Mammary microvascular endothelial cell (primary cell): Measurements from ENCODE around the genes SEL1L3, ARAP2 and RELL1.

DNA sequence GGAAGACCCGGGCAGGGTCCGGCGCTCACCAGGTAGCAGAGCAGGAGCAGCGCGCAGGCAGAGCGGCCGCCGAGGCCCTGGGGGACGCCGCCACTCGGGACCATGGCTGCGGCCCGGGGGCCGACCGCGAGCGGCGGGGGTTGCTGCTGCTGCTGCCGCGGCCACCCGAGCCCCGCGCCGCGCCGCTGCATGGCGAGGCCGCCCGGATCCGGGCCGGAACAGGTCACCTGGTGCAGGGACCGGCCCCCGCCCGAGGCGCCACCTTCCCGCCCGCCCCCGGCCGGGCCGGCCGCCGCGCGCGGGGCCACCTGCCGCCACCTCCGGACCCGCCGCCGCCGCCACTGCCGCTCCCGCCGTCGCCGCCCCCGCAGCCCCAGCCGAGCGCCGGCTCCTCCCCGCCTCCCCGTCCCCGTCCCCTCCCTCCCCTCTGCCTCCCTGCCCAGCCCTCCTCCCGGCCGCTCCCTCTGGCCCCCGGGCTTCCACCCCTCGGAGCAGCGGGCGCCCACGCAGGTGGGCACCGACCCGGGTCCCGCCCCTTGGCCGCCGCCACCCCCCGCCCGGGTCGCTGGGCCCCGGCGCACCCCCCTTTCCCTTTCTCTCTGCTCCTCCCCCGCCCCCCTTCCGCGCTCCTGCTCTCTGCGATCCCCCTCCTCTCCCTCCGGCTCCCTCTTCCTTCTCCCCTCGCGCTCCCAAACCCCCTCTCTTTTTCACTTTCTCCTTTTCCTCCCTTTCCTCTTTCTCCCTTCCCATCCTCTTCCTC lies at the start of gene SEL1L3:
Gene SEL1L3, minus strand, starts transcription at position 343 of the 760 bp plus-strand sequence.
- RAMPAGE, long total RNA = no peak

GRCh38 chr4:26020097-26020716 lies 106.2 kb downstream of the SMIM20 start:
- RAMPAGE, long total RNA = no peak

GRCh38 chr4:26163294-26163796 lies 157.5 kb upstream of the RBPJ start:
- RAMPAGE, long total RNA = no peak

DNA sequence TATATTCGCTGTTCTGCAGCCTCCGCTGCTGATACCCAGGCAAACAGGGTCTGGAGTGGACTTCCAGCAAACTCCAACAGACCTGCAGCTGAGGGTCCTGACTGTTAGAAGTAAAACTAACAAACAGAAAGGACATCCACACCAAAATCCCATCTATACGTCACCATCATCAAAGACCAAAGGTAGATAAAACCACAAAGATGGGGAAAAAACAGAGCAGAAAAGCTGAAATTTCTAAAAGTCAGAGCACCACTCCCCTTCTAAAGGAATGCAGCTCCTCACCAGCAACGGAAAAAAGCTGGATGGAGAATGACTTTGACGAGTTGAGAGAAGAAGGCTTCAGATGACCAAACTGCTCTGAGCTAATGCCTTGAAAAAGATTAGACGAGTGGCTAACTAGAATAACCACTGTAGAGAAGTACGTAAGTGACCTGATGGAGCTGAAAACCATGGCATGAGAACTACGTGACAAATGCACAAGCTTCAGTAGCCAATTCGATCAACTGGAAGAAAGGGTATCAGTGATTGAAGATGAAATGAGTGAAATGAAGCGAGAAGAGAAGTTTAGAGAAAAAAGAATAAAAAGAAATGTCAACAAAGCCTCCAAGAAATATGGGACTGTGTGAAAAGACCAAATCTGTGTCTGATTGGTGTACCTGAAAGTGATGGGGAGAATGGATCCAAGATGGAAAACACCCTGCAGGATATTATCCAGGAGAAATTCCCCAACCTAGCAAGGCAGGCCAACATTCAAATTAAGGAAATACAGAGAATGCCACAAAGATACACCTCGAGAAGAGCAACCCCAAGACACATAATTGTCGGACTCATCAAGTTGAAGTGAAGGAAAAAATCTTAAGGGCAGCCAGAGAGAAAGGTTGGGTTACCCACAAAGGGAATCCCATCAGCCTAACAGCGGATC lies 111.1 kb downstream of the TBC1D19 start:
- RAMPAGE, long total RNA = no peak

DNA sequence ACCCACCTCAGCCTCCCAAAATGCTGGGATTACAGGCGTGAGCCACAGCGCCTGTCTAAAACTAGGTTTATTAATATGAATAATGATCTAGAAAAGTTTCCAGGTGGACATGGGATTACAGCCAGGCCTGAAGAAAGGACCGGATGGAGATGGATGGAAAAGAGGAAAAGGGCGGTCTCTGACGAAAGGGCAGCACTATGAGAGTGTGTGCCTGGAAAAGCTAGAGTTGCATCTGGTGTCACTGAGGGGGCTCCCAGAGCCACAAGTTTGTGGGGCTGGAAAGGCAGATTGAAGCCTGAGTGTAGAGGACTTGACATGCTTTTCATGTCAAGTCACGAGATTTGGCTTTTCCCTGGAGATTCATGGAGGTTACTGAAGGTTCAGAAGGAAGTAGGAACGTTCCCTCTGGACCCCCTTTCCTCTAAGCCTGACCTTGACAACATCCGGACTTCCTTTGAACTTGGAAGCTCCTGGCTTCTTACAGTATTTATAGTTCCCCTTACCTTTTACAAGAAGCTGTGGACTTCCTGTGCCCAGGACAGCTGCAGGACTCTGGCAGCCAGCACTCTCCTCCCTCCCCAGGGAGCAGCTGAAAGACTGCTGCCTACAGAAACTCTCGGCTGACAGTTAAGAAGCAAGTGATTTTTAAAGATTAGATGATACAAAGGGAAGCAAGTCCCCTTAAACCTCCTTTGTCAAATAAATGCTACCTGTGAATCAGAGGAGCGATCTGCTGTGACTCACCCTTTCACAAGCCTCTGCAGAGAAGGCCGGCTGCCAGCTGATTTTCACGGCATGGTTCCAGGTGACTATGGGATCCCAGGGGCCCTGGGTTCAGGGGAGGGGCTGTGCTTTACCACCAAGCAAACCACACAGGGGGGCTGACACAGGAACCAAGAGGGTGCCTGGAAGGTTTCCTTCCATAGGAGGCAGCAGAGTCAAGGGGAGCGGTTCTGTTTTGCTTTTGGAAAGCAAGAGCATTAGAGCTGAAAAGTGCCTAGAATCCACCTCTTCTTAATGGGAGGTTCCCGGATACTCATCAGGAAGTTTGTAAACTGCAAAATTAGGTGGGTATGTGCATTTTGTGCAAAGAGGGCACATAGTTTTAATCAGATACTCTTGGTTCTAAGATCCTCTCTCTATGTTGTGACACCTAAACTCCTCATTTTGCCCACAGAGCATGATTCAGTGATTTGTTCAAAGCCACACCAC lies 72.9 kb upstream of the STIM2 start:
- RAMPAGE, long total RNA = start-site peak on the plus strand centred at position 562 of the sequence, 95 bp wide, 13 and 8 reads in 2 replicates

DNA sequence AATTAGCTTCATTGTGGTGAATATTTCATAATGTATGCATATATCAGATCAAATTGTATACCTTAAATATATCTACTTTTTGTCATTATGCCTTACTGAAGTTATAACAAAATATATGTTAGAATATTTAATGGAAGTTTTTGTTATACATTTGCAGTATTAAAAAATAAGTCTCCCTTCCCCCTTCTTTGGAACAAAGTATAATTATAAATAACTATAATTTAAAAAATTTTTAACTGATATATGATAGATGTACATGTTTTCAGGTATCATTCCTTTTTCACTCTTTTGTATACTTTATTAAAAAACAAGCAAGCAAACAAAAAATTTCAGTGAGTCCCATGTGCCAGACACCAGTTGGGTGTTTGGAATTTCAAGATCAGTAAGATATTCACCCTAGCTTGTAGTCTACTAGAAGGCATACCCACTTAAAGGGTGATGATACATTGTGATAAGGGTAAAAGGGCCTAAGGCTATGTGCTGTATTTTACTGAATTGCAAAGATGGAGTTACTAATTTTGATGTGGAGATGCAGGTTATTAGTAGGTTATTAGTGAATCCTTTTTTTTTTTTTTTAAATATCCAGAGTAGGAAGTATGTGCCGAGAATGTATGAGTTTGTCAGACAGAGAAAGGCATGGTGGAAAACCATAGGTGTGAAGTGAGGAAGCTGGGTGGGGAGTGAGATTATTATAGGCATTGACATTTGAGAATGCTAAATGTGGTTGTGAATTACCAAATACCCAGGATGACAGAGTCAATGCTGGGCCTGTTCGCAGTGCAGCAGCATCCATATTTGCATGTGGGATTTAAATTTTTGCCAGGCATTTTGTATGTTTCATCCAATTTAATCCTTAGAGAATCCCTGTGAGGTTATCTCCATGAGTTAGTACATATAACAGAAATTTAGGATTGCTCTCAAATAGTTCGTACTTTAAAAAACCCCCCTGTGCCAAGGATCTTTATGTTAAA lies 10.0 kb downstream of the STIM2 start:
- RAMPAGE, long total RNA = no peak

GRCh38 chr4:27141110-27141603 lies 280.5 kb downstream of the STIM2 start:
- RAMPAGE, long total RNA = no peak

GRCh38 chr4:27696328-27696626 lies 835.6 kb downstream of the STIM2 start:
- RAMPAGE, long total RNA = no peak

- RAMPAGE, long total RNA = no peak
Measured at GRCh38 chr4:30031958-30032283, 688.2 kb upstream of the PCDH7 start.

DNA sequence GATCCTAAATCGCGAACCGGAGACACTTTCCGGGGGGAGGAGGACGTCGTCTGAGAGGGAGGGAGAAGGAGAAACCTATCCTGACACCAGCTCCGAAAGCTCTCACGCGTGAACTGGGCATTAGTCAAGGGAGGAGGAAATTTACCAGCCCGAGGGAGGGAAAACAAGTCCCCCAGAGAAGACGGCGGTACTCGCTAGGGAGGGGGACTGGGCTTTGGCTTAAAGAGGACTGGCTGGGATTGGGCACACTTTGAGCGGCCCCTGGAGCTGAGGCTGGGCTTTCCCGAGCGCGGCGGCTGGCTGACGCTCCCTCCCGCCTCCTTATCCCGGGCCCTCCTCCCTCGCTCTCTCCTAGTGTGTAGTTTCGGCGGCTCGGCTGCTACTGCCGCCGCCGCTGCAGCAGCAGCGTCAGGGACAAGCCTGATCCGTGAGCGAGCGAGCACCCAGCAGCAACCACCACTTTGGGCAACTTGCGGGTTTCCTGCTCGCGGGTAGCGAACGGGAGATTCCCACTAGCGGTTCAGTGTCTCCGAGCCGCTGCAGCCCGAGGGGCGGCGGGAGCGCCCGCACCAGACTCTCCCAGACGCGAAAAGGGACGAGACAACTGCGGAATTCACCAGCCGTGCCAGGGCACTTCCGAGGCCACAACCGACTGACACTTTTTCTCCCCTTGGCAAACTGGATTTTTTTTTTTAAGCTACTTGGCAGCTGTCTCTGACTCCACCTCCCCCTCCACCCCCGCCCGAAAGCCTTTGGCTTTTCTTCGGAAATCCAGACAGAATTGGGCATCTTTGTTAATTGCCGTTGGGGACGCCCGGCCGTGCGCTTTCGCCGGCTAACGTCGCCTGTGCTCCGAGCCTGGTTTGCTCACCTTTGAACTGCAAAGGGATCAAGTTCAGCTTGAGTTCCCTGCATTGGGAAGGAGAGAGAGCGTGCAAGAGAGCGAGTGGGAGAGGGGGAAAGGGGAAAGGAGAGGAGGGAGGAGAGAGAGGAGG lies 573 bp upstream of the PCDH7 start:
- RAMPAGE, long total RNA = no peak

GRCh38 chr4:36244237-36245193 lies at the start of gene ARAP2:
TSS of gene ARAP2 (minus strand) at chr4:36244514.
- RAMPAGE, long total RNA = no peak

- RAMPAGE, long total RNA = no peak
Measured at GRCh38 chr4:36310602-36311328, 29.3 kb downstream of the DTHD1 start.

DNA sequence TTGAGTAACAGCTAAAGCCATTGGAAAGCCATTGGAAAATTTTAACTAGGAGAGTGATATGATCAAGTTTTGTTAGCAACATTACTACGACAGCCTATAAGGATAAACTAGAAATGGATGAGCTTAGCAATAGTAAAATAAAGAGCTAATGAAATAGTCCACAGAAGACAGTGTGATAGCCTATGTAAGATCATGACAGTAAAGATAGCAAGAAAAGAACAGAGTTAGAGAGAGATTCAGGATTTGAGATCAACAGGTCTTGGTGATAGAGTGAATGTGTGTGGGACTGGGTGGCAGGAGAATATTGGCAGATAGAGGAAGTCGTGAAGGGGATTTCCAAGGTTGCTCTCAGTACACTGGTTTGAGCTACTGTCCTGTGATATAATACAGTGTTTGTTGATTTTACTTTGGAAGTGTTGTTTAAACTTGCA lies 44.0 kb downstream of the DTHD1 start:
- RAMPAGE, long total RNA = no peak

DNA sequence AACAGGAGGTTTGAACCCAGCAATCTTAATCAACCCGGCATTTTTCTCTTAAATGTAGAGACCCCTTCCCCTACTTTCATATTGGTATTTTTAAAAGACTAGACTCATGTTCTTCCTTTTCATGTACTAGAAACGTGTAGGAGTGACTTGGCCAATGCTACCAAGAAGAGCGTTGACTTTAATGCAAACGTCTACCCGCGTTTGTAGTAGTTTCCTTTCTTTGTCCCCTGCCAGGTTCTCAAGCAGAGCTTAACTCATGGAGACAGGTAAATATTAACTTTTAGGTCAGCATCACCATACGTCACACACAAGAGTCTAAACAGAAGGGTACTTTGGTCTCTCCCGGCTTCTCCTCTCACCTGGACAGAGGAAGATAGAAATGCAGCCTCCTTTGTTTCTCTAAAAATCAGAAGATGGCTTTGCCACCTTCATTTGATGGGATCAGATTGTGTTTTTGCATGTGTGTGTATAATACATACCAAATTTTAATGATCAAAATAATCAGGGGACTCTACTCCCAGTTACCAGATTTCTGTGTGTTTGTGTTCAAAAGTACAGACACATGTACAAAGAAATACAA lies 36.7 kb downstream of the C4orf19 start:
- RAMPAGE, long total RNA = no peak

DNA sequence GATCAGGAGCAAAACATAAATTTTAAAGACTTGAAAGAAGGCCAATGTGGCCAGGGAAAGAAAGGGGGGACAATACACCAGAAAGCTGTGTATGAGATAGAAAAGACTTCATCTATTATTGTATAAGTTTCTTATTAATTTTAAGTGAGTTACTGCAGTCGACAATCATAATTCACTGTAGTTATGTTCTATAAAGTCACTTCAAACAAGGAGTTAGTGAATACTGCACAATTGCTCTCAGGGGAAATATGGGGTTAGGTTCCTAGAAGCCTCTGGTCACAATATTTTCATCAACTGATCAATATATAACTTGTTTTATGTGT lies 107.7 kb downstream of the C4orf19 start:
- RAMPAGE, long total RNA = no peak

- RAMPAGE, long total RNA = no peak
Measured at GRCh38 chr4:37679089-37679738, 7.0 kb downstream of the RELL1 start.

DNA sequence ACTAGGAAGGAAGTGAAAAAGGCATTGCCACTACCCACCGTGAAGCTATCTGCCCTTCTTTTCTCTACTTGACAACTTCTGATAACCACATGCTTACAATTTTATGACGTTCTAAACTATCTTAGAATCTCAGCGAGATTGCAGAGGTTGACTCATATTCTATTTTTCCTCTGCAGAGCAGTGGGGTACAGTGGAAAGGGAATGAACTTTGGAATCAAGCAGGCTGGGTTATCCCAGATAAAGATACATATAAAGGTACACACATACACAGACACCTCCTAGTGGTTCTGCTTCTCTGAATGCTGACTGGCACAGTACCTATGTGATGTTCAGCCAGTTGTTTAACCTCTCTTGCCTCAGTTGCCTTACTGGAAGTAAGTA lies 3.1 kb downstream of the RELL1 start:
- RAMPAGE, long total RNA = no peak

DNA sequence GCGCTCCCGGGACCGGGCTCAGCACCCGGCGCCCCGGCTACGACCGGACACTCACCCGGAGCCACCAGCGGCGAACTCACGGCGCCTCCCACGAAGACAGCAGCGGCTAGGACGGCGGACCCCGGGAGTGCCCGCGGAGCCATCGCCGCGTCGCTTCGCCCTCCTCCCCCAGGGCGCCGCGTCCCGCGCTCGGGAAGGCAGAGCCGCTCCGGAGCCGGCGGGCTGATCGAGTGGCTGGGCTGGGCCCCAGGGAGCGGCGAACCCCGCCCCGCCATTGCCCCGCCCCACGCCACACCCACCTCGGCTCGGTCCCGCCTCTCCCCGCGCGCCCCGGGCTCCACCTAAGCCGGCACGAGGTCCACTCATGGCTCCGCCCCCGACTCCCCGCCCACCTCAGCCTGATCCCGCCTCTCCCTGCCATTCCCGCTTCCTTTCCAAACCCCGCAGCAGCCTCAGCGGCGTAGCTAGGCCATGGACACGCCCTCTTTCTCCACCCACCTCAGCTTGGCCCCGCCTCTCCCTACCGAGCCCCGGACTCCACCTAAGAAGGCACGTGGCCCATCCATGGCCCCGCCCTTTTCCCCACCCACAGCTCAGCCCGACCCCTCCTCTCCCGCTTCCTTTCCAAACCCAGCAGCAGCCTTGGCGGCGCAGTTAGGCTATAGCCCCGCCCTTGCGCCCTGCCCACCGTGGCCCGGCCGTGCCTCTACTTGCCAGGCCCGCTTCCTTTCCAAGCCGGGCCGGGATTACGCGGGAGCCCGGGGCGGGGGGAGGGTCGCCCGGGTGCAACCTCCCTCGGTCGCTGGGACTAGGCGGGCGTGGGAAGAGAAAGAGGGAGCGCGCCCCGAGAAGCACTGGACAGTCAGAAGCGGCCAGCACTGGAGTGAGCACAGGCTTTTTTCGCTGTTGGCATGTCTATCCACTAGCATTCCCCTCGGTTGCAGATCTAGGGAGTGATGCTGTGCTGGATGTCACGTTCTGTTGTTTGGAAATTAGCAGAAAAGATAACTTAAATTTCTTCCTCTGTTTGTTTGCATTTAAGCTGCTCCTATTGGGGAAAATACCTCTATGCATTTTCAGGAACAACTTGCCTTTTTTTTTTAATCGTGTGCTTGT lies at the start of gene RELL1:
Gene RELL1, minus strand, starts transcription at position 232 of the 1,116 bp plus-strand sequence.
- RAMPAGE, long total RNA = start-site peak on the minus strand centred at position 178 of the sequence, 112 bp wide, 1,719 and 1,848 reads in 2 replicates

DNA sequence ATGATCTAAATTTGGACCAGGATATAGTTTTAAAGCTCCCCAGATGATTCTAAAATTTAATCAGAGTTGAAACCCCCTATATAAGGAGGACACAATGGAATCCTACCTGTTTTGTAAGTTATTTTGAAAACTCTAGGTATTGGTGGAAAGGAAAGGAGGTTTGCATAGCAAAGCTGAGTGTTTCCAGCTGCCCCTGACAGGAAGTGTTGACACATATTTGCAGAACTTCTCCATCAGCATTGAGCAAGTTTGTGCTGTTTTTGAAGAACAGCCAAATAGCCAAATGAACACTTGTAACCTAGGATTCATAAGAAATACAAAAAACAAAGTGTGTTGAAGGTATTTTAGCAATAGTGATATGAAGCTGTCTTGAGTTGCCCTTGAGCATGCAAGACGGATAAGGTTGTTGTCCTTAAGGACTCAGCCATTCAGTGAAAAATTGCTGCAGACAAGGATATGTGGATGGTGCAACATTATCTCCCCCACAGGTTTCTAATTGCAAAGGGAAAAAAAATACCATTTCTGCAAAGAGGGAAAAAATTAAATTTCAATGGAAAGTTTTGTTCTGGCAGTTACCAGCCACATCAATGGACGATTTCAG lies 68.3 kb upstream of the PGM2 start:
- RAMPAGE, long total RNA = no peak

DNA sequence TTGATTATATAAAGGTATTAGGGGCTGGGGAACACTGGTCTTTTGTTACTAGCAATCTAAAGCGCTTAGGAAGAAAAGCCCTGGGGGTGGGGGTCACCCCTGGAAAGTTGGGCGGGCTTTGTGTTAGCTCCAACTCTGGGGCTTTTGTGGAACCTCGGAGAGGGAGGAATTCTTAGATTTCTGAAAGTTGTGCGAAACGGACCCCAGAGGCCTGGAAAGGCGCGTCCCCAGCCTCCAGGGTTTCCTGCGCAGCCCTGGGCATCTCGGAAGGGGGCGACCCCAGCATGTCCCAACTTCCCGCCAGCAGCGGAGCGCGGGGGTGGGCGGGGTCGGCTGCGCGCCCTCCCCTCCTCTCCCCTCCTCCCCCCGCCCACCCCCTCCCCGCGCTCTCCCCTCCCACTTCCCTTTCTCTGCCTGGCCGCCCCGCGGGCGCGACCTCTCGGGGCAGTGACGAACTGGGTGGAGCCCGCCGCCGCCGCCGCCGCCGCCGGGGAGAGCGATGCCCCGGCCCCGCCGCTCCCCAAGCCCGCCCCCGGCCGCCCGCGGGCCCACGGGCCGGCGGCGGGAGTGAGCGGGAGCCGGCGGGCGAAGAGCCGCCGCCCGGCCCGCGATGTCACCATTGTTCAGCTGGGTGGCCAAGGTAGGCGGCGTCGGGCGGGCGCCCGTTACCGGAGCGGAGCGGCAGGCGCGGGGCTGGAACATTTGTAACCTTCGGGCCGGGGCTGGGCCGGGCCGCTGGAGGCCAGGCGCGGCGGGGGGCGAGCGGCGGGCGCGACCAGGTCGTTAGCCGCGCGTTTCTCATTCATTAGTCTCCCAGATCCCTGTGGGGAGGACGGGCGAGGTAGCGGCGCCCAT lies 16.9 kb downstream of the PTTG2 start:
- RAMPAGE, long total RNA = no peak